Iris pigment epithelial cell (primary cell): ENCODE measurements around a stretch of chr3.

DNA sequence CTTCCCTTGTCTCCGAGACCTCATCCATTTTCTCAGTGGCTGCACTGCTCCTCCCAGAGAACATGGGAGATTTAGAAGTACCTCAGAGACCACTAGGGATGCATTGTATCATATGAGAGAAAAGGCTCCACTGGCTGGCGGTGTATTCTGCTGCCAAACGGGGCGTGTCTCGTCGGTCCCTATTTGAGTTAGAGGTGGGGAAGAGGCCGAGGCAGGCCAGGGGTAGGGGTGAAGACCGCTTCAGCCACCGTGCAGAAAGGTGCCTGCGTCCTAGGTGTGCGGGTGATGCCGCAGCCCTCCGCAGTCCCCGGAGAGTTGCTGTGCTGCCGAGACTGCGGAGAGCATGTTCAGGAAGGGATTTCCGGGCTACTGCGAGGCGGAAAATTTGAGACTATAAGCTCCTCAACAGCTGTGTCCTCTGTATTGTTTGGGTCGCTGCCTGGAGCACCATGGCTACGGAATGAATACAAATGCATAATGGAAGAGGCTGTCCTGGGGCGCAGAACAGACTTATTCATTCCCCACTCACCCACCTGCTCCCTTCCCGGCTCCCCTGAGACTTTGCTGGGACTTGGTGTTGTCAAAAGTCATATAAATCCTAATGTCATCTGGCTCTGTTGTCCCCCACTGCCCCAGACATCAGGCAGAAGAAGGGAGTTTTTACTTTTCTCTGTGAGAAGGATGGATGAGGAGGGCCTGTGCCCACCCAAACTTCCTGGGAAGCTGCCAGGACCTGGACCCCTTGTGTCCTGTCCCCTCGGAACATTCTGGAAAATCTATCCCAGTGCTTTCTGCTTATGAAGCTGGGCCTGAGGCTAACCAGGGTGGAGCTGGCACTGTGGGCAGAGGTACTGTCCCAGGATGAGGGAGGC, 44.0 kb downstream of the SPSB4 start:
- RRBS = 4% methylated on average over 4 of the region's 24 CpGs

DNA sequence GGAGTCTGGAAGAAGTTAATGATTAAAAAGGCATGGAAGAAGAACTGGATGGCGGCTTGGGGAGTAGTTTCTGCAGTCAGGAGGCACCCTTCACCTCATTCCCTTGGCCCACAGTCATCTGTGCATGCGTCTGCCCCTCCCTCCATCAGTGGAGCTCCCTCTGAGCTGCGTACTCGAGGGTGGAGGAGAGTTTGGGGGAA, 4.3 kb downstream of the PXYLP1 start:
- RRBS = no CpG with 5 or more reads among the region's 4 CpGs

GRCh38 chr3:141276340-141276792, 44.7 kb downstream of the PXYLP1 start:
- RRBS = no CpG with 5 or more reads among the region's 10 CpGs

DNA sequence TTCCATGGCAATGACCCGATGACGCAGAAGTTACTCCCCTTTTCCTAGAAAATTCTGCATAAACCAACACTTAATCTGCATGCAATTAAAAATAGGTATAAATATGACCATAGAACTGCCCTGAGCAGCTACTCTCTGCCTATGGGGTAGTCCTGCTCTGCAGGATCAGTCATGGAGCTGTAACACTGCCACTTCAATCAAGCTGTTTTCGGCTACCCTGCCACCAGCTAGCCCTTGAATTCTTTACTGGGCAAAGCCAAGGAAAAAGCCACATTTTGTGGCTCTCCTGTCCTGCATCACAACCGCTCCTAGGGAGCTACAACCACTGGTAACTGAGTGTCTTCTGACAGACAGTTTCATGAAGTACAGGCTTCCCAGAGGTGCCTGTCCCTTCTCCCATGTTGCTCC, 54.9 kb upstream of the ZBTB38 start:
- RRBS = no CpG with 5 or more reads among the region's 4 CpGs

GRCh38 chr3:141332404-141332767, 35.9 kb upstream of the ZBTB38 start:
- RRBS = no CpG with 5 or more reads among the region's 5 CpGs

DNA sequence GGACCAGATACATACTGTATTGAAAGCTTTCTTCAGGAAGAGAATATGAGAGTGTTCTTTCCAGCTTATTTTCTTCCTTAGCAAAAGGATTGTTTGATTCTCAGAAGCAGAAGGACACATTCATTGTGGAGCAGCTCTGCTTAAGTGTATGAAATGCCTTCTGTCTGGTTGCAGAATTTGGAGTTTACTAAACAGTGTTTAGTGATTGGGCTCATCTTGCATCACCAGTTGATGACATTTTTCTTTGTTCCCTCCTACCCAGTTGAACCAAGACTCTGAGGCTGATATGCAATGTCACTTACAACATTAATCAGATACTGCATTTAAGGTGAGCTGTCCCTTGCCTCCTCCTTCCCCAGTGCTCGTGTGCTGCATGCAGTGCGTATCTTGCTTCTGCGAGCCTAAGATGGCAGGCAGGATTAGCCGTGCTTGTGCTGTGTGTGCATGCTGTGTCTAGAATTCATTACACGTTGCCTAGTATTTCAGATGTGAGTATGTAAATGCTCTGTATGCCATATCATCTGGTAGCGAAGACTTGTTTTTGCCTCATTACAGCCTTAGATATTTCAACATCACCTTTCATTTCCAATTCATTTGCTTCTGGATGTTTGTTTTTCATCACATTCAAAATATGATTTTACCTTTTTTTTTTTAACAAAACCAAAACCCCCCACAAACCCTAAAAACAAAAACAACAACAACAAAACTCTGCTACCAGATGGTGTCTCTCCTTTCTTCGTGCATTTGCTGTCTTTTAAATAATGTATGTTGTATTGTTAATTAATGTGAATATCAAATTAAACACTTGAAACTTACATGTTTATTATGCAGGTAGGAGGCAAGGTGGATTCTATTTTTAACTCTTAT, 18.5 kb downstream of the ZBTB38 start:
- RRBS = no CpG with 5 or more reads among the region's 7 CpGs

DNA sequence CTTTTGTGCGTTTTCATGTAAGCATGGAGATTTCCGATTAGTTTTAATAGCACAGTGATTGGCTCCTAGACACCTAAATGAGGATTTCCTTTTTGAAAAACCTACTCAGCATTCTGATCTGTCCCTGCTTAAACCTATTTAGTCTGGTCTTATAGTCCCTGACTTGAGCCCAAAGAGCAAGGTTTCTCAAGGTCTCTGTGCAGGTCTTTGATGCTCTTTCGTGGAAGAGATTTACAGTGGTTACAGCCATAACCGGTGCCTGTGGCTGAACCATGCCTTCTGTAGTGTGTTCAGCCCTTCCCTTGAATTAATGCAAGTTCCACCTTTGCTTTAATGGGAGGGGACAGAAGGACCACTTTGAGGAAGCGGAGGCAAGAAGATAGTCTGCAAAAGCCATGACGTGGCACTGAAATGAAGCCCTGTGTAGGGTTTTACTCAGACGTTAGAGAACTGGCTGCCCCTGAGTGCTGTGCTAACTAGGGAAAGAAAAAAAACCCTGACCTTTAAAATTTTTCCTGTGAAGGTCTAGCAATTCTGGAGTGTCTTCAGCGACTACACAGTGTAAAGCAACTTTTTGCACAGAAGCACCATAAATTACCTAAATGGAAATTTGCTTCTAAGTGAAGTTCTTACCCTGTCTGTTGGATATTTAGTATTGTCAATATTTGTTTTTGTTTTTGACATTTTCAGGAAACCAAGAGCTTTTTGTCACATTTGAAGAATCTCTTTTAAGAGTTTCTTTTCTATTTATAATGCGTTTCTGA, 43.1 kb downstream of the ZBTB38 start:
- RRBS = no CpG with 5 or more reads among the region's 9 CpGs

- RRBS = 2% methylated on average over 15 of the region's 63 CpGs
Observed at GRCh38 chr3:141487478-141488267, 846 bp downstream of the RASA2 start.

DNA sequence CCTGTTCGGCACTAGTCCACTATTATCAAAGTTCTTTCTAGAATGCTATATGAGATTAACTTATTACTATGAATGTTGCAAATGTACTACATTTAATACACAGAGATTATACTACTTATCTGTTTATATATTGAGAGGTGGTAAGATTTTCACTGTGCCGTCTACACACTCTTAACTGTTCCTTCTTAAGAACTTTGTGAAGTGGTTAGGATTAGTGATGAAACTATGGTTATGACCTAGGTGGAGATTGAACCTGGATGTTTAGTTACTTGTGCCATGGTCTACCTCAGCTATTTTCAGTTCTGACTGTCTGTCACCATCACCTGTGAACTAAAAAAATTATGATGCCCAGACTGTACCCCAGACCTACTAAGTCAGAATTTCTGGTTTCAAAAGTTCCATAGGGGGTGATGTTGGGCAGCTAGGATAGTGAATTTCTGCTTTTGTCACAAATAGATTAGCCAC, 6.3 kb downstream of the RASA2 start:
- RRBS = no CpG with 5 or more reads among the region's 2 CpGs

- RRBS = no CpG with 5 or more reads among the region's 5 CpGs
Observed at GRCh38 chr3:141511008-141511556, 24.3 kb downstream of the RASA2 start.

GRCh38 chr3:141661311-141661931, 76.7 kb upstream of the RNF7 start:
- RRBS = no CpG with 5 or more reads among the region's 9 CpGs

- RRBS = no CpG with 5 or more reads among the region's 3 CpGs
Observed at GRCh38 chr3:141763451-141763767, 201 bp downstream of the GRK7 start.

GRCh38 chr3:142209738-142210541, 15.4 kb downstream of the GK5 start:
- RRBS = no CpG with 5 or more reads among the region's 7 CpGs

GRCh38 chr3:142650068-142650849, 54.1 kb downstream of the PLS1 start:
- RRBS = no CpG with 5 or more reads among the region's 6 CpGs

GRCh38 chr3:142902441-142902820, 13.5 kb upstream of the PCOLCE2 start:
- RRBS = no CpG with 5 or more reads among the region's 2 CpGs

GRCh38 chr3:142926697-142926896, 36.9 kb downstream of the PAQR9 start:
- RRBS = no CpG with 5 or more reads among the region's 1 CpG

- RRBS = no CpG with 5 or more reads among the region's 8 CpGs
Observed at GRCh38 chr3:142935898-142936562, 27.4 kb downstream of the PAQR9 start.

DNA sequence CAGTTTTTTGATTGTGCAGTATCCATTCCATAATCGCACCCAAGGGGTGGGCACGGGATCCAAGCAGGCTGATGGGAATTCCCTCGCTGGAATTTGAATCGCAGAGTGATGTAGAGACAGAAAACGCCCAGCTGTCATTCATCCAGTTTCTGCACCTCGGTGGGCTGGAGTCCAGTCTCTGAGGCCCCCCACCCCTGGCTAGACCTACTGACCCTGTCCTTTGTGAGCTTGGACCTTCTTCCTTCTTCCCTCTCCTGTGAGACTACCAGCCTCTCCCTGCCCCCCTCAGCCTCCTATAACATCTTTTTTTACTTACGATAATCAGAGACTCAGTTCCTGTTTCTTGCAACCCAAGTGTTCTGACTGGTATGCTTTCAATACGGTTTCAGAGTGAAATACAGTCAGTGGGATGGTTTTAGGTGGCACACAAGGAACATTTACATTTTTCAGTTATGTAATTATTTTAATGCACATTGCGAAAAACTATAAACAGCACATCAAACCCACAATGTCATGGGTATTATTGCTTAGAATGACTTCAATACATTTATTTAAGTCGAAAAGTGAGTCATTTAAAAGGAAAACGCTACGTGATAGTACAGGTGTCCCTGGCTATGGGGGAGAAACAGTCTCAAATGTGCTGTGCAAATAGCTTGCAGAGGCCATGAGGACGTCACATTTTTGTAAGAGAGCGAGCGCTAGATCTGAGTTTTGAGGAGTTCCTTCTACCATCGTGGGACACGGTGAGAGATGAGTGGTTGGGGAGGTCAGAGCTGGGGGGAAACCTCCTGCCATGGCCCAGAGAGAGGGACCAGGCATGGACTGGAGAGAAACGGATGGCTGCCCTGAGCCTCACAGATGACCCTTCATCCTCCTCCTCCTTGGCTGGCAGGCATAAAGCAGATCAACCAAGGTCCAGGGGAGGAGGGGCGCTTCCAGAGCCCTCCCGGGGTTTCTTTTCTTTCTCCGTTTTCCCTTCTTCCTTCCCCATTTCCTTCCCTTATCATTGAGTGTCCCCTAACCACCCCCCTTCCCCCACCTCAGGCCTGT, 37.4 kb upstream of the CHST2 start:
- RRBS = no CpG with 5 or more reads among the region's 21 CpGs

DNA sequence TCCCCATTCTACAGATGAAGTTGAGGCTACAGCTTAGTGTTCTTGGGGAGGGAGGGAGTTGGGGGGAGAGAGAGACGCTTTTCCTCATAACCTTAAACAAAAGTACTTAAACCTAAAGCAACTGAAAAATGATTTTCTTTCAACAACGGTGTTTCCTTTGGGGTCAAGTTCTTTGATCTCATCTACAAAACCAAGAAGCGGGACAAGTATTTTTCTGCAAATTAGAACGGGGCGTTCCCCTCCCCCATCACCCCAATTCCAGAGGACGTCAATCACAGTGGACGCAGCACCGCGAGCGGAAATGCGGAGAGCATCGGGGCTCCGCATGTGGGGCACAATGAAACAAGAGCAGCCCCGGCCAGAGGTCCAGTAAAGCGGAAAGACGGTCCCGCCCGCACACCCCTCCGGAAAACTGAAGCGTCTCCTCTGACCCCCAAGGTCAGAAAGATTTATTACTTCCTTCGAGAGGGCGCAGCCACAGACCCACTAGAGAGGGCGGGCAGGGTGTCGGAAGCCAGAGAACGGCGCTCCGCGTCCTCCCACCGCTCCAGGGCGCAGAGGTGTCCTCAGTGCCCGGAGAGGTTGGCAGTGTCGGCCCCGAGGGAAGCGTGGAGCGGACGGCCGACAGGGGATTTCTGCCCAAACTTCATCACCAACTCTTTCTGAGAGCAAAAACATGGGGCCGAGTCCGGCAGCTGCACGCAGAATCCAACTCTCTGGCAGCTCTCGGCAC, 627 bp upstream of the CHST2 start:
- RRBS = 3% methylated on average over 8 of the region's 41 CpGs